Monocyte (primary cell): Measurements from ENCODE around the genes MYEF2, CTXN2 and TMOD2.

DNA sequence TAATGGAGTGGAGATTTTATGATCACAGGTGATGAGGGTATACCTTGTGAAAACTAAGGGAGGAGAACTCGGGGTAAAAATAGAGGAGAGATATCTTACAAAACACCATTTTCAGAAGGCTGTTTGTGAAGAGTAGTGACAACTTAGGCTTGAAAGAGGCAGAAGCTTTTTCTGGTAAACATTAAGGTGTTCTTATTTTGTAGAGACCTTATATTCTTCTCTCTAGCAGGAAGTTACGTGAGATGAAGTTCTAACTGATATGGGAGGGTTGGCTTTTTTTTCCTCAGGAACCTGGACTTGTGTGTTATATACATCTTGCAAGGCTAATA lies 805.3 kb downstream of the SQOR start:
- PRO-cap, 2 experiments, result no peak in any of the 2 experiments

- PRO-cap, 2 experiments, result no peak in any of the 2 experiments
Observed at GRCh38 chr15:47719115-47719778, 1.9 kb downstream of the SEMA6D start.

DNA sequence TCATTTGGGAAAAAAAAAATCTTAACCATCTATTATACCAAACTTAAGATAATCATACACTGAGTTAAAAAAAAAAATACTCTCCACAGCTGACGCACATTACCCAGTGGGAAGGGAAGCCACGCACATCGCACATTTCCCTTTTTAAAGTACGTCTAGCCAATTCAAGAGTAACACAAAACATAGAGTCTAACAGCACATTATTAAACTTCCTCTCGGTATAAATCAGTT lies 851 bp downstream of the MYEF2 start:
- PRO-cap, 2 experiments, result no peak in any of the 2 experiments

- PRO-cap, 2 experiments, result peak in 1 of 2 experiments; most common minus-strand start chr15:48178295 (in 1)
Observed at GRCh38 chr15:48177560-48178753, at the start of gene MYEF2. Gene MYEF2, minus strand, starts transcription at chr15:48178295.

DNA sequence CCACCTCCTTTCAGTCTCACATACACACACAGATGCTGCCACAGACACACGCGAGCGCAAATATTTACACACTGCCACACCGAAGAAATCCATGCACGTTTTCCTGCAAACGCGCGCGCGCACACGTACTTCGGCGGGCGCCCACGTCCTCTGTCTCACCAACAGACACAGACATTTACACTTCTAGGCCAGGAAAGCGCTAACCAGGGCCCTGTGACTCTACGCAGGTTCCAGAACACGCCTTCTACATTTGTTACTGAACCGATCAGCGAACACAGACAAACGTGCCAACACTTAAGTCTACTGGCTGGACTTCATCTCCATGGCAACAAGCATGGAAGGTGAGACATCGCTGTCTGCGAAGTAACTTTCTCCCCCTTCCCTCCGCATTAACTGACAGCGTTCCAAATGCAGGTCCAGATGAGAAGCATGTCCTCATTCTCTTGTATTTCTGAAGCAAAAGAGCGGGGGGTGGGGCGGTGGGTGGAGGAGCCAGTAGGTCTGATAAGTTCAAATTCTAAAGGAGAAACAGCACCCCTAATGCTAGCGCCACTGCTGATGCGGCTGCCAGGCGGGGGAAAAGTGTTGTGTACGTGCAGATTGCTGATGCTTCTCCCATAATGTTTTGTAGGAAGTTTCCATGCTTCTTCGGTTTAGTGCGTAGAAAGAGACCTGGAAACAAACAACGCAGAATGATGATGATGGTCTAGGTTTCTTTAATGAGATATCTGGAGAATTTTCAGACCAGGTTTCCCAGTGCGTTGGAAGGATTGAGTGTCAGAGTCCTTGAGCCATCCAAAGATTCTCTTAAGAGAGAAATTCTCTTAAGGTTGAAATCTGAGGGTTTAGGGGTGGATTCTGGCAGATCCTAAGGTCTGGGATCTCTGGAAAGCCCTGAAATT lies at the start of gene CTXN2:
TSS of gene CTXN2 (plus strand) at position 153 of the 902 bp plus-strand sequence.
- PRO-cap, 2 experiments, result no peak in any of the 2 experiments

GRCh38 chr15:48536643-48537330 lies 108.7 kb downstream of the FBN1 start:
- PRO-cap, 2 experiments, result no peak in any of the 2 experiments

DNA sequence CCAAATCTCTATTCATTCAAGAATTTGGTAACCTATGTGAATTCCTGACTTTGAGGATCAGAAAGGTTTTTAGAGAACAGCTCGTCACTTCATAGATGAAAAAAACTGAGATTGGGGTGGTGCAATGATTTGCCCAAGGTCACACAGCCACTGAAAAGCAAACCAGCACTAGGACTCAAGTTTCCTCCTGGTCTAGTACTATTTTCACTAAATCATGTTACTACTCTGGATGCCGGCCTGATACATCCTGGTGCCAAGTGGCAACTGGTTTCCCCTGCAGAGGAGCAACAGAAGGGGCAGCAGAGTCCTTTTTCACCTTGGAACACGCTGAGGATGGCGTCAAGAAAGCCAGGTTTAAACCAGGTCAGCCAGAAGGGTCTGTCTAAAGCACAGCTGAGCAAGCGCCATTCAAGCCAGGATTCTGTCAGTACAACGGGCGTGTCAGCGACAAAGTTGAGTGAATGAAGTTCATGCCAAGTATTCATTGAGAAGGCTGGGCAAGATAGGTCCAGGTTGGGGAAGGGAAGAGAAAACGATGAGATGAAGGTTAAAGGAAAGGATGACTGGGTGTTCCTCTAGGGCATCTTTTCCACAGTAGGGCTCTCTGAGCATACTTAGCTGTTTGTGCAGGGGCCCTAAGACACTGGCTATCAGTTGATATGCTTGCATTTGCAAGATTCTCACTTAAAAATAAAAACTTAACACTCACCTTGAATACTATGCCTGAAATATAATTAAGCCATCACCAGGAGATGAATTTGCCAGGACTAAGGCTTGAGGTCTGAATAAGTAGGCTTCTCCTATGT lies 88.2 kb downstream of the FBN1 start:
- PRO-cap, 2 experiments, result no peak in any of the 2 experiments

GRCh38 chr15:48987010-48987675 lies 23.4 kb upstream of the SHC4 start:
- PRO-cap, 2 experiments, result no peak in any of the 2 experiments

DNA sequence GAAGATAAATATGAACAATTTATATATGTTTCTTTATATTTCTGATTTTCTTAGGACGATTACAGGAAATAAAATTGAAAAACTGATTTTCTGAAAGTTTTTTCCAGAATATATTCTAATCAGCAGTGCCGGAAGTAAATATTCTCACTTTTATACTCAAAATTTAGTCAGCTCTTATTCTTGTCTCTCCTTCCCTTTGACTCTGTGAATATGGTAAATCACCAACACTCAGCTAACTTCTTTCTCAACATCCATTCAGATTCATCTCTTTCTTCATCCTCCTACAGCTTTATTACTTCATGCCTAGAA lies 67.8 kb downstream of the FGF7 start:
- PRO-cap, 2 experiments, result no peak in any of the 2 experiments

- PRO-cap, 2 experiments, result peak in 2 of 2 experiments; most common plus-strand start chr15:50055604 (in 1); most common minus-strand start chr15:50055453 (in 1)
Observed at GRCh38 chr15:50055218-50056084, 63.6 kb downstream of the ATP8B4 start.

GRCh38 chr15:50351398-50352279 lies 3.4 kb downstream of the GABPB1 start:
- PRO-cap, 2 experiments, result peak in 2 of 2 experiments; most common minus-strand start chr15:50351807 (in 1)

DNA sequence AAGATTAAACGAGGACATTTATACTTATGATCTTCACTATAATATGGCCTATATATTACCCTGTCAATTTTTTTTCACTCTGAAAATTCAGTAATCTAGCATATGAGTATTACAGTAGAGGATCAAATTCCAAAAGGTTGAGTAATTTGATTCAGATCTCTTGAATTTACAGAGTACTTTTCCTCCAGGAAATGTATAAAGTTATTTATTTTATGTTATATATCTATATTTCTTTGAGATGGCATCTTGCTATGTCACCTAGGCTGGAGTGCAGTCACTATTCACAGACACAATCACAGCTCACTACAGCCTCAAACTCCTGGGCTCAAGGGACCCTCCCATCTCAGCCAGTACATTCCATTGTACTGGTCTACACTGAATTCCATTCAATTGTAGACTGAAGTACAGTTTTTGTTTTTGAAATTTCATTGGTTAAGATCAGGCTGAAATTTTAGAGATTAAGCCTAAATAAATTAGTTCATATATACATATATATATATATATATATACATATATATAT lies 16.3 kb upstream of the TRPM7 start:
- PRO-cap, 2 experiments, result no peak in any of the 2 experiments

- PRO-cap, 2 experiments, result no peak in any of the 2 experiments
Observed at GRCh38 chr15:50706463-50707088, 20.0 kb upstream of the TRPM7 start.

DNA sequence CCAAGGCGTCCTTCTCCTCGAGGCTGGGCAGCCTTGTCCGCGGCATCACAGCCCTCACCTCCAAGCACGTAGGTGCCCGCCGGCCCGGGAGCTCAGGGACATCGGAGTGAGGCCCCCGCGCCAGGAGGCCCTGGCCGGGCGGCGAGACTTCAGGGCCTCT lies 258 bp downstream of the AP4E1 start:
- PRO-cap, 2 experiments, result no peak in any of the 2 experiments

GRCh38 chr15:51016677-51017275 lies 77.9 kb downstream of the TNFAIP8L3 start:
- PRO-cap, 2 experiments, result no peak in any of the 2 experiments

GRCh38 chr15:51172208-51172667 lies 77.5 kb upstream of the TNFAIP8L3 start:
- PRO-cap, 2 experiments, result no peak in any of the 2 experiments

- PRO-cap, 2 experiments, result no peak in any of the 2 experiments
Observed at GRCh38 chr15:51366842-51367755, 25.6 kb downstream of the GLDN start.

- PRO-cap, 2 experiments, result peak in 2 of 2 experiments; most common plus-strand start chr15:51586320 (in 2); most common minus-strand start chr15:51585930 (in 1)
Observed at GRCh38 chr15:51585698-51586625, 36.6 kb downstream of the DMXL2 start.

DNA sequence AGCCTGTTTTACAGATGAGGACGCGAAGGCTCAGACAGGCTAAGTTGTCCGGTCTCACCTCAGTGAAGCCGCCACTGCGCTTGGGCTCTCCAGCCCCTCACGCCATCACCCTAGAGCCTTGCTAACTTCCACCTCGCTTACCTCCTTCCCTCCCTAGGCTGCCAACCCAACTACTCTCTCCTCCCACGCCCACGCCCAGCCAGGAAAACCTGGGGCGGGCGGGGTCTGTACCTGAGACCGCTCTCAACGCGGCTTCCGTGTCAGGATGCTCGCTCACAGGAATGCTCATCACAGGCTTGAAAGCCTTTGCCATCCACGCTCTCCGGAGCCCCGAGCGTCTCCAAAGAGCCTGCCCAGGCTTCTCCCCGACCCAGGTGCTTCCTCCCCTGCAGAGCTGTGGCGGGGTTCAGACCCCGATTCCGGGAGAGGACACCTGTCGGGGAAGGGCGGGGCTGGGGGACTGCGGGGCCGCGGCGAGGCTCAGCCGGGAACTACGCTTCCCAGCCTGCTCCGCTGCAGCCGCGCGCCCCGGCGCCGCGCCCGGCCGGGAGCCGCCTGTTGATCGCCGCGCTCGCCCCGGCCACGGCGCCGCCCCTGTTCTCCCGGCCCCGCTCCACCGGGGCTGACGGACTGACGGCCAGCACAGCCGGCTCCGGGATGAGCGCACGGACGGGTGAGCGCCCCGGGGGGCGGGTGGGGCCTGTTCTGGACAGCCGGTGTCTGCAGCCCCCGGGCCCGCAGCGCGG lies at the start of gene TMOD2:
TSS of gene TMOD2 (plus strand) at position 558 of the 746 bp plus-strand sequence.
- PRO-cap, 2 experiments, result no peak in any of the 2 experiments

- PRO-cap, 2 experiments, result no peak in any of the 2 experiments
Observed at GRCh38 chr15:51870918-51871472, 41.5 kb downstream of the TMOD3 start.